Testis (tissue), 5 donors: ENCODE measurements around a stretch of chr17.

- PRO-cap, 3 experiments = no peak in any of the 3 experiments
- RAMPAGE, long total RNA, 2 experiments = start-site peak on the plus strand in 1 of 2 experiments, at chr17:1771049-1771114 at its widest, 169 reads per replicate
- RRBS = 93% methylated on average over 2 of the region's 8 CpGs
Observed at GRCh38 chr17:1770890-1771264, 9.0 kb downstream of the SERPINF1 start.

DNA sequence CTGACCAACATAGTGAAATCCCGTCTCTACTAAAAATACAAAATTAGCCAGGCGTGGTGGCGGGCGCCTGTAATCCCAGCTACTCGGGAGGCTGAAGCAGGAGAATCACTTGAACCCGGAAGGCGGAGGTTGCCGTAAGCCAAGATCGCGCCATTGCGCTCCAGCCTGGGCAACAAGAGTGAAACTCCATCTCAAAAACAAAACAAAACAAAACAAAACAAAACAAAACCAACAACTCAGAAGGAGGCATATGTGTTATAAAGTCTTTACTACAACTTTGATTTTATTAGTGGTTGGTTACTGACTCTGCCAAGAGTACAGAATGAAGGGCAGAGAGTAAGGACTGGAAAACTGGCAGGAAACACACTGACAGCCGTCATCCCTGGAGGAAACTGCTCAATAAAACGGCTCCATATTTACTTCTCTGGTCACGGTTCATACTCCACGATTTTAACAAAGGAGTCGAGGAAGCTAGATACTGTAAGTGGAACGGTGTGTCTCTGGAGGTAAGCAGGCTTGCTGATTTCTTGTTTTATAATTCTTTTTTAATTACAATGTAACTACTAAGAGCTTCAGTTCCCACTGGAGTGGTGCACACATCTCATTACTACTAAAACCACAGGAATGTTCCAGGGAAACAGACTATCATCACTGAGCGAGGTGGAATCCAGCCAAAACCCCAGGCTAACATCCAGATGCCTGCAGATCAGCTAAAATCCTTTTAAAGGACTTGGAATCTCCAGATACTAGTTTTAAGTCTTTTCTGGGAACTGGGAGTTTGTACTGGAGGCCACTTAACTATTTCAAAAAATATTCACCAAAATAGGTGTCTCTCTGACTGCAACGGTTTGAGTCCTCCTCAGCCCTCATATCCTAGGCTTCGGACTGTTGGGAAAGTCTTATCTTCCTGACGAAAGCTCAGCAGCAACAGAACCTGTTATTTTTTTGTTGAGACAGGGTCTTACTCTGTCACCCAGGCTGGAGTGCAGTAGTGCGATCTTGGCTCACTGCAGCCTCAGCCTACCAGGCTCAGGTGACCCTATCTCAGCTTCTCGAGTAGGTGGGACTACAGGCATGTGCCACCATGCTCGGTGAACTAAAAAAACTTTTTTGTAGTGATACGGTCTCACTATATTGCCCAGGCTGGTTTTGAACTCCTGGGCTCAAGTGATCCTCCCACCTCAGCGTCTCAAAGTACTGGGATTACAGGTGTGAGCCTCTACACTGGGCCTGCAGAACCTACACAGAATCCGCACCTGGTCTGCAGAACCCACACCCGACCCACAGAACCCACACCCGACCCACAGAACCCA, 17.9 kb downstream of the SERPINF1 start:
- PRO-cap, 3 experiments = peak in 2 of 3 experiments; most common plus-strand start position 724 of the sequence (in 1); most common minus-strand start position 618 of the sequence (in 1)
- RAMPAGE, long total RNA, 2 experiments = no peak in any of the 2 experiments
- RRBS = no CpG with 5 or more reads among the region's 29 CpGs

DNA sequence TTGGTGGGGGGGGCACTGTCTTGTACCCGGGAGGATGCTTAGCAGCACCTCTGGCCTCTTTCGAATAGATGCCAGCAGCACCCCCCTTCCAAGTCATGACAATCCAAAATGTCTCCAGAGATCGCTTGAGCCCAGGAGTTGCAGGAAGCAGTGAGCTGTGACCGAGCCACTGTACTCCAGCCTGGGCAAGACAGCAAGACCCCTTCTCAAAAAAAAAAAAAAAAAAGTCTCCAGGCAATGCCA, 20.3 kb downstream of the SERPINF1 start:
- PRO-cap, 3 experiments = no peak in any of the 3 experiments
- RAMPAGE, long total RNA, 2 experiments = no peak in any of the 2 experiments
- RRBS = no CpG with 5 or more reads among the region's 4 CpGs

DNA sequence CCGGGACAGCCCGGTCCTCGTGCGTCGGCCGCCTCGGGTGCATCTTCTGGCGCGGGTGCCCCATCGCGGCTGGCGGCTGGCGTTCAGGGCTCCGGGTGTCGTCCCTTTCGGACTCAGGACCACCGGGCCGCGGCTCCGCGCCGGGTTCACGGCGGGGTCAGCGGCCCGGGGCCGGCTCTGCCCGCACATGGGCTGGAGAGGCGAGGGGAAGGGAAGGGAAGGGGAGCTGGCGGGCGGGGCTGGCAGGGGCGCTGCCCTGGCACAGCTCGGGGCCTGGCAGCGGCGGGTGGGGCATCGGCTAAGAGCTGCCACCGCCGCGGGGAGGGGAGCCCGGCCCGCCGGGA, 346 bp downstream of the HIC1 start:
- PRO-cap, 3 experiments = no peak in any of the 3 experiments
- RAMPAGE, long total RNA, 2 experiments = no peak in any of the 2 experiments
- RRBS = 2% methylated on average over 12 of the region's 42 CpGs

- PRO-cap, 3 experiments = peak in 3 of 3 experiments; most common plus-strand start chr17:2056085 (in 3); most common minus-strand start chr17:2055795 (in 3)
- RAMPAGE, long total RNA, 2 experiments = no peak in any of the 2 experiments
- RRBS = 10% methylated on average over 45 of the region's 88 CpGs
Observed at GRCh38 chr17:2055621-2056466, 941 bp downstream of the HIC1 start.

- PRO-cap, 3 experiments = no peak in any of the 3 experiments
- RAMPAGE, long total RNA, 2 experiments = no peak in any of the 2 experiments
- RRBS = 11% methylated on average over 40 of the region's 64 CpGs
Observed at GRCh38 chr17:2057705-2058233, 2.9 kb downstream of the HIC1 start.

DNA sequence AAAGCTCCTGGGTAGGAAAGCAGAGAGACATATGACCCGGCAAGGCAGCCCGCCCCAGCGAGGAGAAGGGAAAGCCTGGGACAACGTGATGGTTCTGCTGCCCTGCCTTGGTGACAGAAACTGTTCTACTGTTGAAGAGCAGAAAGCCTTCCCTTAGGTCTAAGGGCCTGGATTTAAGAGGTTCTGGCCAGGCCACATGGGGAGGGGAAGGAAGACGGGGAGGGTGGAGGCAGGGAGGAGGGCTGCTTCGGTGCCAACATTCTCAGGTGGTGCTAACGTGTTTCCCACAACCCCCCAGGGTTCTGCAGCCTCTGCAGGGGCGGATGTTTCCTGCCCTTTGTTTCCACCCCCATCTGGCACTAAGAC, 12.5 kb downstream of the HIC1 start:
- PRO-cap, 3 experiments = no peak in any of the 3 experiments
- RAMPAGE, long total RNA, 2 experiments = no peak in any of the 2 experiments
- RRBS = no CpG with 5 or more reads among the region's 8 CpGs

DNA sequence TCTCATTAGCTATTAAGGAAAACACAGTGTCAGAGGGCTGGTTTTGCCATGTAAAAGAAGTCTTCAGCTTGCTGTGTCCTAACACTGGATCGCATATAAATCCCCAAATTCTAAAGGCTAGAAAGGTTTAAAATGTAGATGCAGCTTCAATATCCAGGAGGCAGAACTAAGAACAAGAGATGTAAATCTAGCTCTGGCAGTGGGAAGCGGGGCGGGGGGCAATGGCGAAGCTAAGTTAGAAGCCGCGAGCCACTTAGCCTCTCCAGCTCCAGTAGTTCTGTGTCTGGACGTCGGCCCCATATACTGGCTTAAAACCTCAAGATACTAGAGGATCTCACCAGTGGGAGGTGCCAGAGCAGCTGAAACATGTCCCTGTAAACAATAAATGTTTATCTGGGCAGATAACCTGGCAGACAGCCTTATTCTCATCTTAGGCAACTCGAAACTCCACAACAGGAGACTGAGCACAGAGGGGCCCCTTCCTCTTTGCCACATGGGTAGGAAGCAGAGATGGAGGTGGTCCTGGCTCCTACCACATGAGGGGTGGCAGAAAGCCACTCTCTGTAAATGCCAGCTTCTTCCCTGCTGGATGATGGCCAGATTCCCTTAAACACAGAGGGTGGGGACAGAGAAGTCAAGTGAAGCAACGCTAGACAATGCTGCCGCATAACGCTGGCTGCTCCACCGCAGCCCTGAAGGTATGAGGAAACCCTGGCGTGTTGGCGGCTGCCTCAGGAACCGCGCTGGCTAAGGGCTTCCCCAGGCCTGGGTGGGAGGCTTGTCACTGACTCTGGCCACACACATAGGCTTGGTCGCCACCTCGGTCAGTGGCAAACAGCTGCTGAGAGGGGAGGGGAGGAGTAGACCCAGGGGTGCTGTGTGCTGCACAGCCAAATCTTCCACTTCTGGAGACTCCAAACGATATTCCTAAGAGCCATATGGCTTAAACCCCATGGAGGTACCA, 67.8 kb downstream of the HIC1 start:
- PRO-cap, 3 experiments = no peak in any of the 3 experiments
- RAMPAGE, long total RNA, 2 experiments = no peak in any of the 2 experiments
- RRBS = no CpG with 5 or more reads among the region's 20 CpGs

DNA sequence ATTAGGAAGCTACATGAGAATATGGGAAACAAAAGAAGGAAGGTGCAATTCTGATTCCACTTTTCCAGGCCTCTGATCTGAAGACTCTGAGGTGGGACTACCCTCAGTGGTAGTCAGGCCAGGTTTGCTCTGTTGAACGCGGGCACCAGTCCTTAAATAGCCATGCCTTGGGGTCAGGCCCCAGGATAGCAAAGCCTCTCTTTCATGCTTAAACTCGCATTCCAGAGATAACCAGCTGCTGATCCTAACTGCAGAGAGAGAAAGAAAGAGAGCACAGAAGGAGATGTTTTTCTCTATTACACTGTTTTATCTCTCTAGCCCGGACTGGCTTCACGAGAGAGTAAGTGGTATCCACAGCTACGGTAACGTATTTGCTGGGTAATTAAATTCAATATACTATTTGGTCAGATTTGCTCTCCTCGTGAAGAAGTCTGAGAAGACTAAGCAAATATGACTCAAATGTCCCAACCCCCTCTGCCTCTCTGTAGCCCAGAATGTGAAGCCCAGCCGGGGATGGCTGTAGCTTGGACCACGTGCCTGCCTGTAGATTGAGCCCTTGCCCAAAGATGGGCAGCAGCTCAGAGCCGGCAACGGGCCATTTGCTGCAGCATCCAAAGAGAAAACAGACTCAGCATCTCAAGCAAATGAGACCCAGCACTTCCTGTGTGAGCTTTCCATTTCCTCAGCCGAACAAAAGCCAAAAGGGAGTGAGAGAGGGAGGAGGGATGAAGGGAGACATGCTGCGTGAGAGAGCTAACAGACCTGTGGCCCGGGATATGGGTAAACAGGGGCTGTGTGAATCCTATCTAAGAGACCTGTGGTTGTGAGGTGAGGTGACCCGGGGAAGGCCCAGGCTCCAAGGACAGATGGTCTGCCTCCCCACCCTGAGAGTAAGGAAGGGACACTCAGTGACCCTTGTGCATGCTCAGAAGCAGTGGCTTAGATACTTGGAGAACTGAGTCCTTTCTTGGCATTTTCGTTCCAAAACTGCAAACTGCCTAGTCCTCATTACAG, 122.1 kb downstream of the SMG6 start:
- PRO-cap, 3 experiments = peak in 3 of 3 experiments; most common plus-strand start position 598 of the sequence (in 1); most common minus-strand start position 131 of the sequence (in 3)
- RAMPAGE, long total RNA, 2 experiments = no peak in any of the 2 experiments
- RRBS = 55% methylated on average over 5 of the region's 17 CpGs

DNA sequence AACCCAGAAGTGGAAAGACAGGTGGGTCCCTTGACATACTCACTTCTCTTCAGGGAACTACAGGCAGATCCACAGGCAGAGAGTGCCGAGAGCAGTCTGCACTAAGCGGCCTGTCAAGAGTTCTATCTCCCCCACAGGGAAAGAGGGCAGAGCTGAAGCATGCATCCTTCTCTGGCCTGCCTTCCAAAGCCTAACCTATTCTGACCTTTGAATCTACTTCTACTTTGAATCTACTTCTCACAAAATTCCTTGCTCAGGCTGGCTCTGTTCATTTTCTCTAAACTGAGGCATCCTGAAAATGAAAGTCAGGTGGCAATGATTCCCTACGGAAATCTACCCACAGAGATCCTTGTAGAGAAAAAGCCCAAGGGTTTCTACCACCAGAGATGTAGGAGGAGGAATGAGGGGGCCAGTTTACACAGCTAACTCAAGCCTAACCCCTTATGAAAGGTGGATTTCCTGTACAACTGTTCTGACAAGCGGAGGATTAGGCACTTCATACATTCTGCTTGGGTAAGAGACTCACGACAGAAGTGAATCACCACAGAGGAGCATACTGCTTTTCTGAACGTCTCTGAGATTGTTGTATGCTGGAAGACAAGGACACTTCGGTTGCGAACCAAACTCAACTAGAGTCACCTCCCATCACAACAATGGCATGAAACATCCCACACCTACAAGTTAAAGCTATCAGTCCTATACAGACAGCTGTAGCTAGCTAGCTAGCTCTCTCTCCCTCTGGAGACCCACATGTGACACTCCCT, 72.8 kb downstream of the SMG6 start:
- PRO-cap, 3 experiments = no peak in any of the 3 experiments
- RAMPAGE, long total RNA, 2 experiments = no peak in any of the 2 experiments
- RRBS = no CpG with 5 or more reads among the region's 8 CpGs

- PRO-cap, 3 experiments = no peak in any of the 3 experiments
- RAMPAGE, long total RNA, 2 experiments = no peak in any of the 2 experiments
- RRBS = 100% methylated on average over 2 of the region's 13 CpGs
Observed at GRCh38 chr17:2362722-2363145, 25.4 kb downstream of the SGSM2 start.

GRCh38 chr17:2384356-2385270, 16.2 kb downstream of the MNT start:
- PRO-cap, 3 experiments = no peak in any of the 3 experiments
- RAMPAGE, long total RNA, 2 experiments = no peak in any of the 2 experiments
- RRBS = no CpG with 5 or more reads among the region's 22 CpGs

DNA sequence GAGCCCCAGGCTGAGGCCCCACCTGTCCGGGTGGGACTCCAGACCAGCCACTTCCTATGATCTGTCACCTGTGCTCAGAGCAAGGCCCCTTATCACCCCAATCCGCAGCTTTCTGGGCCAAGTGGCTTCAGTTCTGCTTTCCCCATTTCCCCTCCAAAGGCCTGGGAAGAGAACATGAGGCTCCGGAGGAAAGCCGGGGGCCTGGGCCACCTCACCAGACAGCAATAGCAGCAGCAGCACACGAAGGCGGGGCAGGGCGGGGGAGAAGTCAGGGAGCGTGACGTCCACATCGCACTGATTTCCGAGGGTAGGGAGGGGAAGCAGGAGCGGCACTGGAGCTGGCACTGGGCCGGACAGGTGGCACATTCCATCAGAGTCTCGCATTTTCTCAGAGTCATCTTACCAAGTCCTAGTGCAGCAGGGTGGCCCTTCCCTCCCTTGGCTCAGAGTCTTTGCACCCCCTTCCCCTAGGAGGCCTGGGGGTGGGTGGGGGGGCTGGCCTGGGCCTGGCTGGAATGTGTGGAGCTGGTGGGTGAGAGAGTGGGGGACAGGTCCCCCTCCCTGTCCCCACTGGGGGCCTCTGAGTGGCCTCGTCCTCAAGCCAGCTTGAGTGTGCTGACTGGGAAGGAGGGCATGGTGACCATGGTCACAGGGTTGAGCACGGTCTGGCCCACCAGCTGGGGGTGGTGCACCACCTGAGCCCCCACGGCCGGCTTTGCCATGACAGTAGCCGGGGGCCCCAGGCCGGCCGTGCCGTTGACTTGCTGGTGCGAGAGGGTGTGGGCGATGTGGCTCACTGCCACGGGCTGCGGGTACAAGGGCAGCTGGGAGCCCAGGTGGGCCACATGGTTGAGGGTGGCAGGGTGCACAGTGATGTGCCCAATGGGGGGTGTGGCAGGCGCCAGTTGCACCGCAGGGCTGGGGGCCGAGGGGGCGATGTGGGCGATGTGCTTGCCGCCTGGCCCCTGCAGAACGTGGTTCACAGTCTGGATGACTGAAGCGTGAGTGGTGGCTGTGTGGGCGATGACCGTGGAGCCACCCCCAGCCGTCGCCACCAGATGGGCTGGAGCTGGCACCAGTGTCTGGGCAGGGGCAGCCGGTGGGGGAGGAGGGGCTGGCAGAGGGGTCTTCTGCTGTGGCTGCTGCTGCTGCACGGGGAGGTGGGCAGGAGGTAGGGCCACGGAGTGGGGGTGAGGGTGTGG, 14.2 kb downstream of the MNT start:
- PRO-cap, 3 experiments = no peak in any of the 3 experiments
- RAMPAGE, long total RNA, 2 experiments = no peak in any of the 2 experiments
- RRBS = no CpG with 5 or more reads among the region's 41 CpGs

GRCh38 chr17:2395802-2396349, 5.0 kb downstream of the MNT start:
- PRO-cap, 3 experiments = peak in 3 of 3 experiments; most common plus-strand start chr17:2396100 (in 3); most common minus-strand start chr17:2396063 (in 3)
- RAMPAGE, long total RNA, 2 experiments = no peak in any of the 2 experiments
- RRBS = no CpG with 5 or more reads among the region's 13 CpGs

DNA sequence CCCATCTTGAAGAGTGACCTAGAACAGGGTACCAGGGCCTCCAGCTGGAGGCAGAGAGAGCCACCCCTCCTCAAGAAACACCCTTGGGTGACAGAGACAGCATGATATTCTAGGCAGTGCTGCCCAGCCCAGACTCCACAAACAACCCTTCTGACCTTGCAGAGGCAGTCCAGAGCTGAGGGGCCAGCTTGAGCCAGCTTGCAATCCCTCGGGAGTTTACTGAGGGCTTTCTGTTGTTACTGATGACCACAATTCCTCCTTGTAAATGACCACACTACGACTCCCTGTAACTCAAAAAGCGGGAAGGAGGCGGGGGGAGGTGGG, 18.6 kb upstream of the MNT start:
- PRO-cap, 3 experiments = peak in 3 of 3 experiments; most common plus-strand start position 167 of the sequence (in 3); most common minus-strand start position 139 of the sequence (in 2)
- RAMPAGE, long total RNA, 2 experiments = no peak in any of the 2 experiments
- RRBS = no CpG with 5 or more reads among the region's 4 CpGs

DNA sequence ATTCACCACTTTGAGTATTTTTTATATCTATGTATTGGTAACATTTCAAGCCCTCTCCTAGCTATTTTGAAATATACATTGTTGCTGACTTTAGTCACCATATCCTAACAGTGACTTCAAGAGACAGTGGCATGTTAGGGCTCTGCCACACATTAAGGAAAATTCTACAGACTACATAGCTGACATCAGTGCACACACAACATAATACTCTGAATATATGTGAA, 1.5 kb downstream of the METTL16 start:
- PRO-cap, 3 experiments = peak in 1 of 3 experiments; most common plus-strand start position 155 of the sequence (in 1)
- RAMPAGE, long total RNA, 2 experiments = no peak in any of the 2 experiments

- PRO-cap, 3 experiments = no peak in any of the 3 experiments
- RAMPAGE, long total RNA, 2 experiments = no peak in any of the 2 experiments
- RRBS = 83% methylated on average over 2 of the region's 5 CpGs
Observed at GRCh38 chr17:2608396-2608895, 15.0 kb downstream of the PAFAH1B1 start.

GRCh38 chr17:2692174-2693173, 19.1 kb downstream of the CLUH start:
- PRO-cap, 3 experiments = no peak in any of the 3 experiments
- RAMPAGE, long total RNA, 2 experiments = no peak in any of the 2 experiments
- RRBS = 15% methylated on average over 4 of the region's 62 CpGs

- PRO-cap, 3 experiments = no peak in any of the 3 experiments
- RAMPAGE, long total RNA, 2 experiments = no peak in any of the 2 experiments
- RRBS = no CpG with 5 or more reads among the region's 31 CpGs
Observed at GRCh38 chr17:2700238-2700977, 11.2 kb downstream of the CLUH start.

- PRO-cap, 3 experiments = no peak in any of the 3 experiments
- RAMPAGE, long total RNA, 2 experiments = no peak in any of the 2 experiments
- RRBS = 96% methylated on average over 7 of the region's 20 CpGs
Observed at GRCh38 chr17:2703166-2703629, 8.4 kb downstream of the CLUH start.